Metanephros (tissue), 2 donors: ENCODE data around the gene COQ10B.

DNA sequence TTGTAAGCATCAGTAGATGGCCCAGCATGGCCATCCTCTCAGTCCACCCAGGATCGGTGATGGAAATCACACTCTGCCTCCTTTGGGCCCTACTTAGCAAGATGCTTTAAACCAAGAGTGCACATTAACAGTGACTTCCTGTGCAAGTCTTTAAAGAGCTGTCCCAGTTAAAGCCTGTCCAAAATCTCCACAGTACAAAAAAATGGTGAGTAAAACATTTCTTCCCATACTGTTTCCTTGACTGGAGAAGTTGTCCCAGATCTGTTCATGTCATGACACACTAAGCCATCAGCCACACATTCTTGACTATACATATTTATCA, 17.9 kb downstream of the ANKRD44 start:
- RAMPAGE, long total RNA = no peak

DNA sequence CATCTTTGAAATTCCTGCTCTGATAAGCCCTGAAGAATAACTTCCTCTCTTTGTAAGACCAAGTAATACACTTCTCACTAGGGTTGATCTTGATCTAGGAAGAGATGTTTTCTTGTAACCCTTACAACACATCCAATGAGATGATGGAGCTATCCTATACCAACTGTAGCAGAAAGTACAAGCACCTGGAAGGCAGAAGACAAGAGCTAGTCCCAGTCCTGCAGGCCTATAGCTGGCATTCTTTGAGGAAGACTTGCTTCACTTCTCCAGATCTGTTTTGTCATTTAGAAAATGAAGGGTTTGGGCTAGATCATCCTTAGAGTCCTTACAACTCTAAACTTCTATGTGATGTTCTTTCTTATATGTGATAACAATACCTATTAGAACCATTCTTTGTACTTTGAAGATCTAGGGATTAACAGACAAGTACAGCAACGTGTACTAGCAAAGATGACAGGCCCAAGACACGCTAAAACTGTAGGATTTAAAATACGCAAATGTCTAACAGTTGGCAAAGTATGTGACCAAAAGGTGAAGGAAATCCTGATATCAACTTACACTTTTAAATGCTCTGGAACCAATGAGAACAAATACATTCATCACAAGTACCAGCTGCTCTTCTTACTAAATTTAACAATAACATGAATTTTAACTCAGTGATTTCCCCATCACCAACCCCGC, 1.7 kb downstream of the ANKRD44 start:
- RAMPAGE, long total RNA = no peak

DNA sequence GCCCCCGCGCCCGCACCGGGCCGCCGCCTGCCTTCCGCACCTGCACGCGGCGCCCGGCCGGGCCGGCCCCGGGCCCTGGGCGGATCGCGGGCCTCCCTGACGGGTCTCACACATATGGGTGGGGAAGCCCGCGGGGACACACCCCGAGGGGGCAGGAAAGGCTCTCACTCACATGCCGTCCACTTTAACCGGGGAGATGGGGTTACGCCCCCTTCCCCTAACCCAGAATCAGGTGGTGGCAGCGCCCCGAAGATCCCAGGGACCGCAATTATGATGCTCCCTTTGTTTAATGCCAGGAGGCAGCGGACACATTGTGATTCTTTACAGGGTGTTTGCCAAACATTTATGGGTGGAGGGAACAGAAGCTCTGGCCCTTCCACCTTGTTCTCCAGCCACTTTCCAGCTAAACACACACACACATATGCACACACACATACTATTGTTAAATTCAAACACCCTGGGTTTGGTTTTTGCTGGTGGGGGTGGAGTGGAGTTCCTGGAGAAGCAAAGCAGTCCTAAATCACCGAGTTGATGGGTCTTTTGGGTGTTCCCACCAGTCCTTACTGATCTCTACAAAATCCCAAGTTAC, 467 bp upstream of the ANKRD44 start:
- RAMPAGE, long total RNA = no peak

DNA sequence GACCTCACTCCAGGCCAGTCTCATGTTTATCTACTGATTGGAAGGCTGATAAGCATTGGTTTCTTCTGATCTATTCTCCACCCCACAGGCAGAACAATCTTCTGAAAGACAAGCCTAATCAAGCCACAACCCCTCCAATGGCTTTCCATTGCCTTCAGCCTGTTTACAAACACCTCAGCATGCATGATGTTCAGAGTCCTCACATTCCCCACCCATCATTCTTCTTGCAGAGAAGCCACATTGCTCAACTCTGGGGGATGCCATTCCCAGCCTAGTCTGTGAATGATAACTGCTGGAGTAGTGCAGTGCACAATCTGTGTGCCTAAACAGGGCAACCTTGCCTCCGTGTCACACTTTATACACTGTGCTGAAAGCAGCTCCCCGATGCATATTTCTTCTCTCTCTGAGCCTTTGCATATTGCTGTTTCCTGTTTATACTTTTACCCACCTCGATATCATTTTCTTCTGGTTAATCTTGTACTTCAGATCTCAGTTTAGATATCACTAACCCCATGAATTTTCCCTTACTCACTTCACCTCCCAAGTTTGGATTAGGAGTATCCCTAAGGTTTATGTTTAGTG, 12.8 kb upstream of the ANKRD44 start:
- RAMPAGE, long total RNA = no peak

GRCh38 chr2:197394253-197394612, 40.6 kb downstream of the SF3B1 start:
- RAMPAGE, long total RNA = no peak

DNA sequence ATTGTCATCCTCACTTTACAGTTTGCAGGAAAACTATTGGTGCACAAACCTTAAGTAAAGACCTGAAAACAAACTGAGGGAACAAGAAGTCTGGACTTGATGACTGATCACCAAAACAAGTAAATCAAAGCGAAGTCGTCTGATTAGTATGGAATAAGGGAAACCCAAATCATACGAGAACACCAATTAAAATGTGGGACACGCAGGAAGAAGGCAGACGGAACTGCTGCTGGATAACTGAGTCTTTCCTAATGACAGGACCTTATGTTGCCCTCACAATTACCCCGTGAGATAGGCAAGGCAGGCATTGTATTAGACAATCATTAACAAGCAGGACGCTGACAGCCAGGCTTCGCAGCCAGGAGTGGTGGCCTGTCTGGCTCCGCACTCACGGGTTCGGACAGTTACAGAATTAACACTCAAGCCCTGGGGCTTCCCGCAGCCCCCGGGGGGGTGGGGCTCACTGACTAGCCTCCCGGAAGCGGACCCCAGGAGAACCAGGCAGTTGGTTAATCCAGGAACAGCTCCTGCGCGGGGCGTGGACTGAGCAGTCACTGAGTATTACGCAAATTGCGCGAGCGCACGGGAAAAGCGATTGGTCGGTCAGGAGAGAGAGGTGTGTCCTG, 525 bp upstream of the COQ10B start:
- RAMPAGE, long total RNA = no peak

DNA sequence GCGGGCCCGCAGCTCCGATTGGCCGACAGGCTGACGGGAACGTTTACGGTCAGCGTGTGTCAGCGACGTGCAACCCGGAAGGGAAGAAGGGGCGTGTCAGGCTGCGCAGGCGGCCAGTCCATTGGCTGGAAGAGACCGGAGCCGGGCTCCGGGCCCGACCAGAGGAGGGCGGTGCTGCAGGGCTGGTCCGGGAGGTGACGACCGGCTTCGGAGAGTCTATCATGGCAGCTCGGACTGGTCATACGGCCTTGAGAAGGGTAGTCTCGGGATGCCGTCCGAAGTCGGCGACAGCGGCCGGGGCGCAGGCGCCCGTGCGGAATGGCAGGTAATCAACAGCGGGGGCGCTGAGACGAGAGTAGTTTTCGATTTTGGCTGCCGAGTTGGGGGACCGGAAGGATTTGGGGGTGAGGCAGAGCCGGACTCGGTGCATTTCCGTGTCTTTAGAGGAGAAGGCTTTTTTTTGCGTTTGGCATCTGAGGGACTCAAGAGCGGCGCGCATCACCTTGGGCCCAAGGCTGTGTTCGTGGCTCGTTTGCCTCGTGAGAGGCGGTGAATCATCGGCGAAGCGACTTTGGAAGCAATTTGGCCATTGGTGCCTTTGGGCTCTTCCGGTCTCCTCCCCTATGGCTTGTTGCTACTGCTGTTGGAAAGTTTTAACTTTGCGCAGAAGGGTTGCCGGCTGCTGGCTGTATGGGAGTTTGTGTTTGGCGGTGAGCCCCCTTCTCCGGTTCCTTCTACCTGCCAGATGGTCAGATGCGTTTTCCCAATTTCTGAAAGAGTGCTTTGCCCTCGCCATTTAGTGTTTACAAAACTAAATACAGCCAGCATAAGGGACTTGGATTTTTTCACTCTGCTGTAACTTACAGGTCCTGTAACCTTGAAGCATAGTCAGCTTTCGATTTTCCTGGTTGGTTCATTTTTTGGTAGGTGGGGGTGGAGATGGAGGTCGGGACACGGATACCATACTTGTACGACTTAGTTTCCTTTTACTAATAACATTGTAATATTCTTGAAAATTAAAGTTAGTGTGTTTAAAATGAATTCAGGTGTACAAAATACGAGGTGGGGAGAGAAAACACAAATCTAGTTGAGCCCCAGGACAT, at the start of gene COQ10B:
TSS of gene COQ10B (plus strand) at position 213 of the 1,103 bp plus-strand sequence.
- RAMPAGE, long total RNA = start-site peak on the plus strand centred at position 188 of the sequence, 55 bp wide, 599 and 129 reads in 2 replicates

- RAMPAGE, long total RNA = no peak
Measured at GRCh38 chr2:197613204-197614118, 61.9 kb downstream of the RFTN2 start.

DNA sequence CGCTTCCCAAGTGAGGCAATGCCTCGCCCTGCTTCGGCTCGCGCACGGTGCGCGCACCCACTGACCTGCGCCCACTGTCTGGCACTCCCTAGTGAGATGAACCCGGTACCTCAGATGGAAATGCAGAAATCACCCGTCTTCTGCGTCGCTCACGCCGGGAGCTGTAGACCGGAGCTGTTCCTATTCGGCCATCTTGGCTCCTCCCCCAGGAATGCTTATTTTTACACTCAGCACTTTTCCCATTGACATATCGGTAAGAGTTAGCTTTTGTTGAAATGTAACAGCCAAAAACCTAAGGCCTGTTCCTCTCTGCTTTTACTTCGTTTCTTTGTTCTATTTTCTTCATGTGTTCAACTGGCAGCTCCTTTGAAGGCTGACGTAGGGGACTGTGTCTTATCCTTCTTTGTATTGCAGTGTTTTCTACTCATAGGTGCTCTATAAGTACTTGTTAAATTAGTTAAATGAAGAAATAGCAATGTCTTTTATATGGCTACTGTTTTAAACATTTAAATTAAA, 34.8 kb downstream of the RFTN2 start:
- RAMPAGE, long total RNA = no peak

- RAMPAGE, long total RNA = no peak
Measured at GRCh38 chr2:197704172-197704604, 981 bp upstream of the MARS2 start.

DNA sequence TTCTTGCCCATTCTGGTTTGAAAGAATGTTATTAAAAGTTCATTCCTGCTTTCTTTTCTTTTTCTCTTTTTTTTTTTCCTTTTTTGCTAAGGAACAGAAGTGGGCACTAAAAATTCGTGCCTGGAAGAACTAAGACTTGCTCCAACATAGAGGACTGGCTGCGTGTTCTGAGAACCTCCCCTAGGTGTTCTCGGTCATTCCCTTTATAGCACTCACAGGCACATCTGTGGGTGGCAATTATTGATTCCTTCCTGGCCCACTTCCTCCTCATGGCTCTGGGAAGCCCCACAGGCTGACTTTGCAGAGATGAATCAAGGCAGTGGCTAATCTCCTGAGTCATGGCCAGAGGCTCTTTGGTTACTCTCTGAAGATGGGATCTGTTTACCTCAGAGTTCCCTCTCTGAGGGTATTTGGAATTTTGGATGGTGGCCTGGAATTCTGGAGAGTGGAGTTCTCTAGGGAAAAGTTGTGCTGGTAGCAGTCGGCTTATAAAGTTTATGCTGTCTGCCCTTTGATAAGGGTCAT, 104.9 kb downstream of the PLCL1 start:
- RAMPAGE, long total RNA = no peak

- RAMPAGE, long total RNA = no peak
Measured at GRCh38 chr2:198371876-198372455, 567.6 kb downstream of the PLCL1 start.

GRCh38 chr2:198697134-198697712, 760.5 kb downstream of the SATB2 start:
- RAMPAGE, long total RNA = no peak

DNA sequence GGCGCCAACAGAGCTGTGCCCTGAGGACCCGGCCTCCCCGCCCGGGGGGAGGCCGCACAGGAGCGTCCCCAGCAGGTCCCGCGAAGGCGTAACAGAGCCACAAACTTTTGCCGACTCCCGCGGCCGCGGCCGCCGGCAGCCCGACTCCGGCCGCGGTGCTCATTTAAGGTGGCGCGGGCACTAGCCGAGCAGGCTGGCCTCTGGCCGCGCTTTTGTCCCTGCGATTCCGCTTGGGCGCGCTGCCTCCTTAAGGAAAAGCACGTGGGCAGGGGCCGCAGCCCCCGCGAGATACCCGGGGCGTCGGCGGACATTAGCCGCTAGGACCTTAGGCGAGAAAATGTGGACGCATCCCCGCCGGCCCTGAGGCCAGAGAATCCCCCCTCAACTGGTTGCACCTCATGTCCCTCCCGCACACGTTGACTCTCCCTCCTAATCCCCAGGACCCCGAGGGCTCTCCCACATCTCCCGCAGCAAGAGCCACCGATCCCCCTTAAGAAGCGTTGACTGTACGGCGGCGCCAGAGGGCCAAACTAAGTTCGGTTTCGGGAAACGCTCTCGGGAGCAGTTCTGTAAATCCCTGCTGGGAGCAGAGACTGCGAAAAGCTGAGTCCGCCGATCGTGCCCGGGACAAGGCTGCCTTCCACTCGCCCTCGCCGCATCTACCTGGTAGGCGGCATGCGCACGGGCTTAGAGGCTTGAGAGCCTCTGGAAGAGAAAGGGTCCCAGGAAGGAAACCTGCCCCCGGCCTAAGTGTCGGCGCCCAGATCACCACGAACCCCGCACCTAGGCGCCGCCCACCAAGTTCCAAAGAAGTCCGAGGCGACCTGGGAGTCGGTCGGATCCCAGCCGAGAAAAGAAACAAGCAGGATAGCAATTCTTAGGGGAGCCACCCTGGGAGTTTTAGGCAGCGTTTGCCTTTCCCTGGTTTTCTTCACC, 1.7 kb upstream of the SATB2 start:
- RAMPAGE, long total RNA = no peak

DNA sequence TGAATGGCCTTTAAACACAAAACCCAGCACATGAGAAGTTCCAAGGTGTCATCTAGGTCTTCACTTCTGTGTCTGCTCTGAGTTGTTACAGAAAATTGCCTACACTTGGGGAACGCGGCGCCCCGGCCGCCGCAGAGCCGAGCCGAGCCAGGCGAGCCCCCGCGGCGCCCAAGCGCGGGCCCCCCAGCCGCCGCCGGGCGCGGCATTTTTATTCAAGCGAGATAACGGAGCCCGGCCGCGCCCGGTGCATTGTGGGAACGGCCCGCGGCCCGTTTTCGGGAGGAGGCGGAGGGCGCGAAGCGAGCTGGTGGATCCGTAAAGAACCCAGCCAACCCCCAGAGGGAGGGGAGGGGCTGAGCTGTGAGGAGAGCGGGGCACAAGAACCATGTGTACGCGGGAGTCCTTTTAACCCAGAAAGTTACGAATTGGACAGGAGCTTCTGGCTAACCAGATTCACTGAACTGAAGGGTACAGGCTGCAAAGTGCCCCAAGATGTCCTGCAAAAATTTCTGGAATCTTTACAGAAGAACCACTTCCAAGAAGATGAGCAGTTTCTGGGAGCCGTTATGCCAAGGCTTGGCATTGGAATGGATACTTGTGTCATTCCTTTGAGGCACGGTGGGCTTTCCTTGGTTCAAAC, 191.7 kb downstream of the FTCDNL1 start:
- RAMPAGE, long total RNA = no peak

- RAMPAGE, long total RNA = no peak
Measured at GRCh38 chr2:199955906-199956362, 552 bp downstream of the MAIP1 start.

GRCh38 chr2:200373932-200374461, 67.5 kb downstream of the SPATS2L start:
- RAMPAGE, long total RNA = no peak

DNA sequence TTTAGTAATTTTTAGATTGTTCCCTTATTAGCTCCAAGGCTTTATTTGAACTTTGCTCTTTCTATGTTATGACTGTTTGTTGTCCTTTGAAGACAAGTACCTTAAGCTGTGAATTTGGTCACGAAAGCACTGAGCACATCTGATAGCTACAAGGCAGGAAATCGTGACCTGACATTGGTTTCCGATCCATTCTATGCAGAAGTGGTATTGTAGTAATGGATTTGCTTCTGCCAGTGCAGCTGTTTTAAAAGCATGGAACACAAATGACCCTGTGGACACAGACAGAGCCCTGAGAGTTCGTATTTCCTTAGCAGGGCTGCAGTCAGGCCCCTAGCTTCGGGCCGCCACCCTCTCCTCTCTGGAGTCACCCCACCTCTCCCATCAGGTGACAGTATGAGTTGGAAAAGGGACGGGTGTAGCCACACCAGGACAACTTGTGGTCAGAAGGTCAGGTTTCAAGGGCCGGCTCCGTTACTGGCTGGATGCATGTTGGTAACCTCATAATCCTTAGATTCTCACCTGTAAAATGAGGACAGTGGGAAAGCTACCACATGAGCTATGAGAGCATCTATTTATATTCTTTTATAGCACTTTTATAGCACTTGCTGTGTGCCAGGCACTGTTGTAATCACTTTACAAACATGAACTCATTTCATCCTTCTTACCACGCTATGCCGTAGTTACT, 70.1 kb downstream of the SPATS2L start:
- RAMPAGE, long total RNA = no peak

DNA sequence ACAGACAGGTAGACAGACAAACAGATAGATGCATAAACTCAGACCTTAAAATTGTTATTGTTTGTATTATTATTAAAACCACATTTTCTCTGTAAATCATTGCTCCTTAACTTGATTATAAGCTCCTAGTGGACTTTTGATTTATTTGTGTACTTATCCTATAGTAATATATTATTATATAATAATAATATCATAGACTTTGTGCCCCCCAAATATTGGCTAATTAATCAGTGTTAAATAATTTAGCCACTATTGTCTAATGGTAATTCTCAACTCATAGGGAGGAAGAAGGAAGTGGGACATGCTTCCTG, 90.9 kb downstream of the SPATS2L start:
- RAMPAGE, long total RNA = no peak

DNA sequence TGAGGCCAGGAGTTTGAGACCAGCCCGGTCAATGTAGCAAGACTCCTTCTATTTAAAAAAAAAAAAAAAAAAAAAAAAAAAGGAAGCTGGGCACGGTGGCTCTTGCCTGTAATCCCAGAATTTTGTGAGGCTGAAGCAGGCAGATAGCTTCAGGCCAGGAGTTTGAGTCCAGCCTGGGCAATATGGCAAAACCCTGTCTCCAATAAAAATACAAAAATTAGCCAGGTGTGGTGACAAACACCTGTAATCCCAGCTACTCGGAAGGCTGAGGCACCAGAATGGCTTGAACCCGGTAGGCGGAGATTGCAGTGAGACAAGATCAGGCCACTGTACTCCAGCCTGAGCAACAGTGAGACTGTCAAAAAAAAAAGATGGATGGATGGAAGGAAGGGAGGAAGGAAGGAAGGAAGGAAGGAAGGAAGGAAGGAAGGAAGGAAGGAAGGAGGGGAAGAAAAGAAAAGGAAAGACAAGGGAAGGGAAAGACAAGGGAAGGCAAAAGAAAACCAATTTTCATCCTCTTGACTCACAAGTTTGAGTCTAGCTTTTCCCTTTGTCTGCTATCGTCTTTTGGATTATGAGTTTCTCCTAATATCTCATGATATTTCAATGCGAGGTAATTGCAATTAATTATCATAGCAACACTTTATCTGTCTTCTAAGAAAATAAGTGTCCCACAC, 44.5 kb downstream of the AOX1 start:
- RAMPAGE, long total RNA = no peak